Measurements from ENCODE around the genes STX7, TAAR2 and RPS12.

- PRO-cap, result no peak
- RRBS, result no CpG with 5 or more reads among the region's 10 CpGs
Measured at GRCh38 chr6:131061004-131061484, 2.0 kb downstream of the EPB41L2 start.

DNA sequence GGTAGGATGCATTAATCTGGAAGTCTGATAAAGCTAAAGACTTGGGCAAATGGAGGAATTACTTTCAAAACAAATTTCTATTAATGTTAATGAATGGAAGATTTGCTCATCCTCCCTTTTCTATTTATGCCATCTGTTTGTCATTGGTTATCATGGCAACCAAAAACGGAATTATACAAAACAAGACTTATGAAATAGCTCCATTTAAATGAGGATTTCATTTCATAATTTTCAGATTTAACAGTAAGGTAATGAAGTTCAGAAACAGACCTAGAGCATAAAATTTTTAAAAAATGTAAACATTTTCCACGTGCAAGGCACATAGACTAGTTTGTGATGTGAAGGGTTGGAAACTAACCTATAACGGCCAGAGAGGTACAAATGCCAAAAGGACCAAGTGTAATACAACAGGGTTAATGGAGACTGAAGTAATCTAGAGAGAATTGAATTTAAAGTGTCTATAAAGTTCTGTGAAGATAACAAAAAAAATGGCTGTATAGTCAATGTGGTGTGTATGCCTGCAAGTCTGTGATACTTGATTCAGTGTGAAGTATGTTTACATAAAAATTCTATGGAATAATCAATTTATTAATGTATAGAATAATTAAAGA lies 3.6 kb downstream of the CCN2 start:
- PRO-cap, result no peak
- RRBS, result no CpG with 5 or more reads among the region's 3 CpGs

DNA sequence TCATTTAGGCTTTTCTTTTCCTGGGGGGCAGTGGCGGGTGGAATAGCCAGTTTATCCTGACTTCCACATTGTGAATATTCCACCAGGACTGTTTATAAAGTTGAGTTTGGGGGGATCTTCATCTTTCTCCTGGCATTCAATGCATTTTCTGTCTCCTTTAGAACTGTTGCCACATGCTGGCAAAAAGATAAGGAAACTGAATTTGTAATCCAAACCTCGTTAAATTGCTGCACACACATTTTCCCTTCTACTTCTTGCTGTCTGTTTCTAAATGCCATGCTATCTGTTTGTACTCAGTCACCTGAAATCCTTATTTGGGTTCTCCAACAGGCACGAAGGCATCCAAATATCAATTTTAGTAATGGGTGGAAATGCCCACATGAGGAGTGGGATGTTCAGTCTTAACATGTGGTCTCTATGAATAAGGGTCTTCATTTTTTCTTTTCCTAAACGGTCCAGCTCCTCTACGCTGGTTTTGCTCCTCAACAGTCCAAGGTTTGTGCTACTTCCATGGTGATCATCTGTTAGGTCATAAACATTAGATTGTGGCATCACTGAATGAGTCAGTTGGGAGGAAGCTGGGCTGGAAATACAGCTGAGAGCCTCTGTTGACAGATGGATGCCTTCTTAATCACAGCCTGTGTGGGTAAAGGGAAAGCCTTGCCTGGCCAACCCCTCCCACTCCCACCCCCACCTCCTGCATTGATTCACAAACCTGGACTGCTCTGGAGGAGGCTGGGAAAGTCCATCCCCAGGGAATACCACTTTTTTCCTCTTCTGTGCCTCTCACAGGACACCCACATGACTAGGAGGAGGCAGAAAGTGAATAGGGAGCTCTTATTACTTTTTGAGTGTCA lies 180.4 kb upstream of the CCN2 start:
- PRO-cap, result no peak
- RRBS, result no CpG with 5 or more reads among the region's 5 CpGs

DNA sequence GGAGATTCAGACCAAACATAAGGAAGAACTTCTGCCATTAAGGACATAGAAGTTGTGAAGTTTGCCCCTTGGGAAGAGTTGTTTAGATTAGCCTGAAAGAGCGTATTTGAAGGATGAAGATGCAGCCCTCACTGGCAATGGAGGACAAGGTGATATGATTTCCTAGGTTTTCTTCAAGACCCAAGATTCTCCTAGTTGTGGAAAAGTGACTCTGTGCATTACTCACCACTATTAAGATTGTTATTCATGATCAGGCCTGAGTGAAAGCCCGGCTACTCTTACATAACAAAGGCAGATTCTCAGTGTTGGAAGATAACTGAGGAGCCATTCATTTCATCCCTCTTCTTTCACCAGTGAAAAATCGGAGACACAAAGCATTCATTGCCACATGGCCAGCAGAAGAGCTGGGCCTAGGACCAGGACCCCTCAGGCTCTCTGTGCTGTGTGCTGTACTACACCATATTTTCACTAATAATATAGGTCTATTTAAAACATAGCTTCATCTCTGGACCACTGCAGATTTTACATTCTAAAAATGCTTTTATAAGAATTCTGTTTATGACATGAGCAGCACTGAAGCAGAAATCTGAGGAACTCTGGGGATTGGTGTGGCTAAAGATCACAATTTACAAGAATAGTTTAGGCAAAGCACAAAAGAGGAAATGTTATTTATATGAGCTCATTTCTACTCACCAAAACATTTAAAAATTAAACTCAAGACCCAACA lies 181.8 kb upstream of the CCN2 start:
- PRO-cap, result no peak
- RRBS, result no CpG with 5 or more reads among the region's 3 CpGs

- PRO-cap, result bidirectional peak, plus-strand start at chr6:132512854, minus-strand start at chr6:132512783; bidirectional peak, plus-strand start at chr6:132513264, minus-strand start at chr6:132513096
- RRBS, result 3% methylated on average over 14 of the region's 69 CpGs
Measured at GRCh38 chr6:132512324-132513411, at the start of gene STX7. Gene STX7, minus strand, starts transcription at chr6:132513116.

DNA sequence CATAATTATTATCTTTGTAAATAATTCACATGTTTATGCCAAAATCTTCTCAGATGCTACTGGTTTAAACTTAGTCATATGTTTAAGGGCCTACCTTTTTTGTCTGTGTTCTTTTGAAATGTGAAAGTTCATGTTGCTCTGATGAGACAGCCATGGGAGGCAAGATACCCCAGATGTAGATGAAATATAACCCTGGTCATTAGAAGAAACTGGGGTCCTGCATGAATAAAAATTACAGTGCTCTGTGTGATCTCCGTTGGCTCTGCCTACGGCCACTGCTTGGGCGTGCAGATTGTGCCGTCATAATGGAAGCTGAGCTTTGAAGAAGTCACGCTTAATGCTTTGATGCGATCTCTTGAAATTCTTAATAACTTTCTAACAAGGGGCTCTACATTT lies at the start of gene TAAR2:
Gene TAAR2 (minus strand): TSS at position 154 of the 396 bp plus-strand sequence.
- PRO-cap, result no peak
- RRBS, result no CpG with 5 or more reads among the region's 6 CpGs

DNA sequence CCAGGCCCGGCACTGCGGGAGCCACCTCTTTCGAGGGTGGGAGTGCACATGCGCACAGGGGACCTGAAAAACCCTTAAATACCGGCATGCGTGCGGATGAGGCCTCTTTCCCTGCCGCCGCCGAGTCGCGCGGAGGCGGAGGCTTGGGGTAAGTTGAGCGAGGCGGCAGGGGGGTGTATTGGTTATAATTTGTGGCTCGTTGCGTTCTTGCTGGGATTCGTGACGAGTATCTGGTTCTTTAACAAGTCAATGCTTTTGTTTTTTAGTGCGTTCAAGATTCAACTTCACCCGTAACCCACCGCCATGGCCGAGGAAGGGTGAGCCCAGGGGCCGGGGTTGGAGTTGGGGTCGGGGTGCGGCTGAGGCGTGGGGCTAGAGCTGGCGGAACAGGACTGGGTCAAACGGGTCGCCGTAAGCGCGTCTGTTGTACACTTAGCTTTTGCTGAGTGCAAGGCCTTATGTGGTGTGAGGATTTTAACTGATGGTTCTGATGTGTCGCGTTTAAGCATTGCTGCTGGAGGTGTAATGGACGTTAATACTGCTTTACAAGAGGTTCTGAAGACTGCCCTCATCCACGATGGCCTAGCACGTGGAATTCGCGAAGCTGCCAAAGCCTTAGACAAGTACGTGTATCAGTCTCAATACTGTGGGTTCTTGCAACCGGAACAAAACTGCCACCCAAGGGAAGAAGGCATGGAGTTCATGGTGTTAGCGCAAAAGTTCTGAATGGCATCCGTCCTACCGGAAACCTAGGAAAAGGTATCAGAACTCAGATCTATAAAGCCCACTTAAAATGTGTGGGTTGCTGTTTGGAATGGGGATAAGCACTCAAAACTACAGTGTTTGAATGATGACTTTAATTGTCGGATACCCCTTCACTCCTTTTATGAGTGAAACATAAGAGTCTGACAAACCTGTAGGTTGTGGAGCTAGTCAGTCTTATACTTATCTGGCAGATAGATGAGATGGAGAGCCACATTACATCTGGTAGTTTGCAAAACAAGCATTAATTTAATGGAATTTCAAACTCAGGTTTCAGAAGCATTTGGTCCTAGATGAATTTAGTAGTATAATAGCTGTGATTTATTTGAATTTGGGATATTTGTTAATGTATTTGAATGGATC lies at the start of gene RPS12:
Gene RPS12 (plus strand): TSS at position 104 of the 1,125 bp plus-strand sequence.
- PRO-cap, result bidirectional peak, plus-strand start at position 104 of the sequence, minus-strand start outside the sequence
- RRBS, result 7% methylated on average over 9 of the region's 47 CpGs

DNA sequence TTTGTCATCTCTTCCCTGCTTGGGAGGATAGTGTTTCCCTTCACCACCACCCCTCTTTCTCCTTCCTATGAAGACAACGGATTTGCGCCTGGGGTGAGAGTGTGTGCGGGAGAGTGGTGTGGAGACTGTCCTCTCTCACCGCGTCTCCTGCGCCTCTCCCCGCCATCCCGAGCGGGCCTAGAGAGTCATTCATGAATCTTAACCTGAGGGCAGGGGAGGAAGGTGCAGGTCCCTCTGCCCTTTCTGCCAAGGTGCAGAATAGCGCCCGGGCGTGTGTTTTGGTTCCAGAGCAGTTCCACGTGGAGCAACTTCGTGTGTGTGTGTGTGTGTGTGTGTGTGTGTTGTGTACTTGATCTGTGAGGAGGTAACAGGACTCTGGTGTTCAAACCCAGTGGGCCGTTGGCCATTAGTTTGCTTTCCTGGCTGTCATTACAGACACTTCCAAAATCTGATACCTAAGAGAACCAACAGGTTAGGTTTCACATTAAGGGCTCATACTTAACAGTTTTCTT lies 1.7 kb downstream of the EYA4 start:
- PRO-cap, result no peak
- RRBS, result no CpG with 5 or more reads among the region's 15 CpGs

DNA sequence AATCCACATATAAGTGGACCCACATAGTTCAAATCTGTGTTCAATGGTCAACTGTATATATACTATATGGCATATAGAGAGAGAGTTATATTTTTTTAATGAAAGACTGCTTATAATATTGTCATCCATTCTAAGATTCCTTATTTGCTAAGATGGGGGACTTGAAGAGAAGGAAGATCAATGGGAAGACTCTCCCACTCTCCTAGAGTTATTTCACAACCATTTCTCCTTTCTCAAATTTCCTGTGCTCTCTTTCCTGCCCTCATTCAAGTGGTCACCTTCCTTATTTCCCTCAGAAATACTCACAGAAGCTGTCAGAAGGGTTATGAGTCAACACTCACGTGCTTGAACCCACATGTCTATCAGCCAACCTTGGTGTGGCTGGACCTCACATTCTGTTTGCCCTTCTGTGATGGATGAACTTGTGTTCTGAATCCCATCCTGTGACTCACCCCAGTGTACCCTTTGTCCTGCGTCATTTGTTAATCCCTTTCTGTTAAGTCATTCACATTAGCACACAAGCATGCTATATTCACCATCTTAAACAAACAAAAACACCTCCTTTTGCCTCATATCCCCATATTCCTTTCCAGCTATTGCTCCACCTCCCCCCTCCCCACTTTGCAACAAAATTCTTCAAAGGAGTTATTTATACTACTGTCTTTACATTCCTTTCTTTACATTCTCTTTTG lies 279.4 kb upstream of the TCF21 start:
- PRO-cap, result unidirectional peak, minus-strand start at position 272 of the sequence
- RRBS, result no CpG with 5 or more reads among the region's 2 CpGs

DNA sequence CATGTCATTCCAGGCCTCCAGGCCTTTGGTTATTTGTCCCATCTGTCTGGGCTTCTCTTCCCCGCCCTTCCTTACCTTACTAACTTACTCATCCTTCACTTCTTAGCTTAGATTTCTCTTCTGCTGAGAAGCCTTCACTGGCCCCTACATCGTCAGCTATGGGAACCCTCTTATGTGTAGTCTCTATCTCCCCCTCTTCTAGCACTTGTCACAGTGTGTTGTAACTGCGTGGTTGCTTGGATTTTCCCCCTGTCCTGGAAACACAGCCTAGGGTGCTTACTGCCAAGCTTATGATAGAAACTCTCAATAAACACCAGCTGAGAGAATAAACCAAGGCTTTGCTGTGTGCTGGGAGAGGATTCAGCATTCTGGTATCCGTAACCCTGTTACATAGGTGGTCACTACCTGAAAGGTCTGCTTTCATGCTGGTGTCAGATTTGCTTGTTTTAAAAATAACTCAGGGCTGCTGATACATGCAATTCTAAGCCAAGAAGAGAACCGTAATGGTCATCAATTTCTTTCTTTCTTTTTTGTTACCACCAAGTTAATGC lies 68.5 kb downstream of the SGK1 start:
- PRO-cap, result no peak
- RRBS, result no CpG with 5 or more reads among the region's 5 CpGs

DNA sequence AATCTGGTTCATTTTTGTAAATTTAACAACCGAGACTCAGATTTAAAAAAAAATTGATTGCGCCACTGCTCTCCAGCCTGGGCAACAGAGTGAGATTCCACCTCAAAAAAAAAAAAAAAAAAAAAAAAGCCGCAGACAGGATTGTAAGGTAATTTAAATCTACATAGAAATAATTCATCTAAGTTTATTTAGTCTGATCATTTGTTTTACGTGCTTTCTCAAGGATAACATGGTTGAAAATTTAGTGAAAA lies 65.5 kb downstream of the SGK1 start:
- PRO-cap, result no peak
- RRBS, result no CpG with 5 or more reads among the region's 4 CpGs

DNA sequence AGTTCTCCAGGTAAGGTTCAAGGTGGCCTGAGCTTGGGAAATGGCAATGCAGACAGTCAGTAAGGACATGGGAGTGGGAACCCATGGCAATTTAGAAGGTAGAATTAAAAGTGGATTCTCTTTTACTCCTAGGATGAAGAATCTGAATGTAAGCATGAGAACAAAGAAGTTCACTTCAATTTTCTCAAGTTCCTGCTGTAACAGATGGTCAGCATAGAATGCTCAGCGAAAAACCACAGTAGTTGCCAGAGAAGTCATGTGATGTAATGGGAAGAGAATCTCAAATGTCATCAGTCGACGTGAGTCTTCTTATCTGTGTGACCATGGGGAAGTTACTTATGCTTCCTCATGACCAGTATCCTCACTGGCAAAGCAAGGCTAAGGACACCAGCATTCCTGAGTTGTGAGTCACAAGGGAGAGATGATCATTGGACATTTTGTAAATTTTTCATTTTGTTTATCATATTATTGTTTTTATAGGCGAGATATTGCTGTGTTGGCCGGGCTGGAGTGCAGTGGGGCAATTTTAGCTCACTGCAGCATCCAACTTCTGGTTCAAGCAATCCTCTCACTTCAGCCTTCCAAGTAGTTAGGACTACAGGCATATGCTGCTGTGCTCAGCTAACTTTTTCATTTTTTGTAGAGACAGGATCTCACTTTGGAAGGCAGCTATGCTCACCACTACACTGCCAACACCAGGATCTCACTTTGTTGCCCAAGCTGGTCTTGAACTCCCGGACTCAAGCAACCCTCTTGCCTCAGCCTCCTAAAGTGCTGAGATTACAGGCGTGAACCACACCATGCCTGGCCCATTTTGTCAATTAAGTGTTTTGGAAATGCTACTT lies 21.9 kb downstream of the SGK1 start:
- PRO-cap, result no peak
- RRBS, result no CpG with 5 or more reads among the region's 7 CpGs

DNA sequence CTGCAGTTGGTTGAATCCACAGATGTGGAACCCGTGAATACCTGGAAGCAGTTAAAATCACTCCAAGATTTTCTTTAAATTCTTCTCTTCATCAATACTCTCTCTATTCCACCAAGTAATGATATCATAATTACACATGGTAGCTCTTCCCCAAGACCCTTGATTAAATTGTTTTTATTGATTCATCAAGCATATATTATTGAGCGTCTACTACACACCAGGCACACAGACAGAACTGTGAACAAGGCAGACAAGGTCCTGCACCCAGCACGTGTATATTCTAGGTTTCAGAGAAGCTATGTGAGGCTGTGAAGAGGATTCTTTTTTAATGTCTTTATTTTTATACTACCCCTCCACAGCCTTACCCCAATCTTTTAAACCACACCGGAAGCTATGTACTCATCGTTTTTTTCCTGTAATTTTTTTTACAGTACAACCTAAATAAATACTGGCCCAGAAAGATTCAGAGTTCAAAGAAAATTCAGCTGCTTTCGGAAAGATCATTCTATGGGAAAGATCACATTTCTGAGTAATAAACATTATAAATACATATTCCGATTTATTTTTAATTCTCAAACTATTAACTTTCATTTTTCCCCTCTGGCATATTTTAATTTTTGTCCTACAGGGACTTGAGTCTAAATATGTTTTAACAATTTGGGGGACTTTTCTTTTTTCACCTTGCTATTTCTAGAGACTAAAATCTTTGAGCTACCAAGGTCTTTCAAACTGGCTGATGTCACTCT lies 10.0 kb downstream of the SGK1 start:
- PRO-cap, result no peak
- RRBS, result no CpG with 5 or more reads among the region's 7 CpGs

- PRO-cap, result no peak
- RRBS, result no CpG with 5 or more reads among the region's 3 CpGs
Measured at GRCh38 chr6:134346466-134346821, 28.5 kb upstream of the SGK1 start.

- PRO-cap, result no peak
- RRBS, result no CpG with 5 or more reads among the region's 2 CpGs
Measured at GRCh38 chr6:134352163-134352575, 34.3 kb upstream of the SGK1 start.

- PRO-cap, result no peak
- RRBS, result no CpG with 5 or more reads among the region's 4 CpGs
Measured at GRCh38 chr6:134373440-134373830, 55.5 kb upstream of the SGK1 start.

DNA sequence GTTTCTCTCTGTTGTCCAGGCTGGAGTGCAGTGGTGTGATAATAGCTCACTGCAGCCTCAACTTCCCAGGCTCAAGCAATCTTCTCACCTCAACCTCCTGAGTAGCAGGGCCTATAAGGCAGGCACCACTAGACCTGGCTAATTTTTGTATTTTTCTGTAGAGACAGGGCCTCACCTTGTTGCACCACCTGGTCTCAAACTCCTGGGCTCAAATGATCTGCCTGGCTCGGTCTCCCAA lies 81.7 kb upstream of the SGK1 start:
- PRO-cap, result no peak
- RRBS, result no CpG with 5 or more reads among the region's 1 CpG

DNA sequence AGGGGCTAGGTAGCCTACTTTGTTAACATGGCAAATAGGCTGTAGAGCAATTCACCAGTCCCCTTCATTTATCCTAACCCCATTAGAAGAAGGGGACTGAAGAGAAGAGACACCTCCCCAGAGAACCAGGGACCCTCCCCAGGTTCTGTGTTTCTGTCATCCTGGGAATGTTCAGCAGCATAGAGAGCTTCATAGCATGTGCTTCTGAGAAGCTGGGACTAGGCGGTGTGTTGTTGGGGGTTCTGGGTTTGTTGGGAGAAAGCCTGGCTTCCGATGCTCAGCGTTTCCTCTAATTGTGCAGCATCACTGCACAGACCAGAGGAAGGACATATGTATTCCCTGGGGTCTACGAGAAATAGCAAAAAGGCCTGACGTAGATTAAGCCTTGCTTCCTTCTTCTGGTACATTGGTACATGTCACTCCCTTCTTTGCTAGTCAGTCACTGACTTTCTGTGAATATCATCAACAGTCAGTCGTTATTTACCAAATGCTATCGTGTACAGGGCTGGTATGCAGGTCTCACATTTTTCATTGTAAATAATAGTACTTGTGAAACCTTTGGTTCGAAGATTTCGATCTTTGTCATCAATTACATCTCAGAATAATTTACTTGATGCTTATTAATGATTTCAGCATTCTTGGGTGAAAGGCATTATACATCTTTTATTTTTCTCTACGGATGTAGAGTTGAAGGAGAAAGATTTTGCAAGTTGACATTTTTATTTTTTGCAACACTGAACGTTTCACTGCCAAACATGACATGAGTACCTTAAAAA lies 97.0 kb upstream of the SGK1 start:
- PRO-cap, result no peak
- RRBS, result no CpG with 5 or more reads among the region's 11 CpGs

DNA sequence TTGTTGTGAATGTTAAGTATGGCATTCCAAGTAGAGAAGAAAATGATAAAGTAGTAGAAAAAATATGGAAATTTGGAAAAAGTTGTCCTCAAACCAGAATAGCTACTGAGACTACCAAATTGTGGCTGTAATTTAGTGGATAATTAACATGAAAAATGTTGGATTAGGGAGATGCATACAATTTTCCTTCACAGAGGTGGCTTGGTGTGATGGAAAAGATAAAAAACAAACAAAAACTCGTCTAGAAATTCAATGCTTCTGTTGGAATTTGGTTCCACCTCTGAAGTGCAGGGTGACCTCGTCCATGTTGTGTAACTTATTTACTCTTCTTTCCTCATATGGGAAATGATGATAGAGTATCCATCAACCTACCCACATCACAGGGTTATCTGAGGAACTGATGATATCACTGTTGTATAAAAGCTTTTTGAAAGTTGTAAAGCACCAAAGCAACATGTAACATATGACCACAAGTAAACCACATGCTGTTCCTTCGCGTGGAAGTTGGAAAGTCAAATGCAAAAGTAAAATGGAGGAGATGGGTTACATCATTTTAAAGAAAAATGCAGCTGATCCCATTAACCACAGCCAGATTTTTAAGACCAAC lies 211.9 kb upstream of the SGK1 start:
- PRO-cap, result no peak
- RRBS, result no CpG with 5 or more reads among the region's 4 CpGs

- PRO-cap, result no peak
- RRBS, result no CpG with 5 or more reads among the region's 8 CpGs
Measured at GRCh38 chr6:134714810-134715174, 235.1 kb downstream of the ALDH8A1 start.